Hair follicular keratinocyte (primary cell): ENCODE measurements around the genes SLC25A48, TRPC7 and BRD8.

DNA sequence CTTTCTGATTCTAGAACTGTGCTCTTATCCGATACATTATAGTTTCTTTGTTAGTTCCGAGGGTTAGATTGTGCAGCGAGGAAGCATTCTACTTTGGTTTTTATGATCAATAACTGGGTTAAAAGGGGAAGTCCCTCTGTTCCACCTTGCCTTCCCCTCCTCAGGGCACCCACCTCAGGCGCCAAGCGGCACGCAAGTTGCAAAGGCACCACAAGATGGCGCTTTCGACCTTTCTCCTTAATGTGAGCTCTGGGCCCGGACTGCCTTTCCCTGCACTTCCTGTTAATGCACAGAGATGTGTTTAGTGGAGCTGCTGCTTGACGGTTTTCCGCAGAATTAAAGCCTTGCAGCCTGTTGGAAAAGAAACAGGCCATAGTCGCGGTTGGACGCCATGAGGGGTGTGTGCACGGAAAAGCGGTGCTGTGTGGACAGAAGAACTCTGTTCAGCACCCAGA lies 18.0 kb downstream of the CXCL14 start:
- RAMPAGE, long total RNA, result no peak

GRCh38 chr5:135834244-135834835 lies at the start of gene SLC25A48:
Gene SLC25A48 (plus strand): TSS chr5:135834663.
- RAMPAGE, long total RNA, result no peak

DNA sequence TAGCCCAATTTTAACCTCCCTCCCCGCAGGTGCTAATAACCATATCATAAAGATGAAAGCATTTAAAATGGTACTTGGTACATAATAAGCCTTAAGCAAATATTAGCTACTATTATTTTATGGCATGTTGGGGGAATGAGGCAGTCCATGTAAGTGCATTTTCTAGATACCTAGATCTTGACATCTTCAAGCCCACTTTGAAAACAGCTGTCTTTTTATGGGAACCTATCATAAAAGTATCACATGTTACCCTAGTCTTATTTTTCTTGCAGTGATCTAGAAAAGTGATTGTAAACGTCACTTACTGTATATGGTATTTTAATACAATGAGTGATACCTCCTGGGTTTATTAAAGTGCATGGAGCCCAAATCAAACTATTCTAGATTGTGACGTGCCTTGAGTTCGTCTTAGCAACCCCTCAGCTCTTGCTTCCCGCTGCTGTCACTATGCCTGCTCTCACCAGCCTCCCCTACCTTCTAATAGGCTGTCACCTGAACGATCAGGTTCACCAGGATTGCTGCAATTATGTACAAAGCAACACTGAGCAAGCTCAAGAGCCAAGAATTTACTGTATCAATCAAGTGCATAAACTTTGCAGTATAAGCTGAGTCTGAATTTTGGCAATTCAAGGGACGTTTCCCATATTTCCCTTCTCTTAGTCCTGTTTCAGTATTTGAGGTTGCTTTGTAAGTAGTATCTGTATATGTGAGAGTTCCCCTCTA lies 3.1 kb downstream of the LECT2 start:
- RAMPAGE, long total RNA, result no peak

- RAMPAGE, long total RNA, result no peak
Measured at GRCh38 chr5:136080433-136080981, 51.7 kb downstream of the TGFBI start.

GRCh38 chr5:136273906-136274242 lies 80.9 kb upstream of the SMIM32 start:
- RAMPAGE, long total RNA, result no peak

- RAMPAGE, long total RNA, result no peak
Measured at GRCh38 chr5:136365420-136365619, at the start of gene TRPC7. Gene TRPC7 (minus strand): TSS chr5:136365545.

DNA sequence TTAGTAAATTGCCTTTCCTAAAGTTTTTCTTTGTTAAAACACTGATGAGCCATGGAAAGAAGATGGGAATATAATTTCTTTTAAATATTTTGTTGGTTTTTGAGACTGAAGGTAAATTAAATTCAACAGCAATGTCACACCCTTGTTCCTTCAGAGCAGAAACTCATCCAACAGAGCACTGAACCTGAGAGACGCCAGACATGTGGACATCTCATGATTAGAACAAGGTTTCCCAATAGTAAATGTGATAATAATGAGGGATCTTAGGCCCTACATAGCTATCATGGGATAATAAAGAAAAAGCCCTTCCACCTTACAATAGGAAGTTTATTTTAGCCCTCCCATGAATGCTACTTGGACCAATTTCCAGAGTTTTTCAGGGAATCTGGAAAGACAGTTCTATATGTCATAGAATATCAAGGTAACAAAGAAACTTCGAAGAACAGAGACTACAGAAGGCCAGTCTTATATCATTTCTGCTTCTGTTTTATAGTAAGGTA lies 298.4 kb upstream of the TRPC7 start:
- RAMPAGE, long total RNA, result no peak

- RAMPAGE, long total RNA, result no peak
Measured at GRCh38 chr5:137073187-137073748, 425.9 kb downstream of the SPOCK1 start.

- RAMPAGE, long total RNA, result no peak
Measured at GRCh38 chr5:137333147-137333461, 166.0 kb downstream of the SPOCK1 start.

DNA sequence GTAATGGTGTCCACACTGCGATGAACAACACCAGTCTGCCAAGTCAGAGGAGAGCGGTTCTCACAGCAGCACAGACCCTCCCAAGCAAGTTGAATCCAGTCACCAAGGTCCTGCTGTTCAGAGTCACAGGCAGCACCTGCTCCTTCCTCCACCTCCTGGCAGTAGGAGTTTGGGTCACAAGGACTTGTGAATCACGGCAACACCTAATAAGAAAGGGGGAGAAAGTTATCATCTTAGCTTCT lies 114.0 kb downstream of the KLHL3 start:
- RAMPAGE, long total RNA, result no peak

GRCh38 chr5:137836890-137837472 lies 30.7 kb upstream of the MYOT start:
- RAMPAGE, long total RNA, result no peak

DNA sequence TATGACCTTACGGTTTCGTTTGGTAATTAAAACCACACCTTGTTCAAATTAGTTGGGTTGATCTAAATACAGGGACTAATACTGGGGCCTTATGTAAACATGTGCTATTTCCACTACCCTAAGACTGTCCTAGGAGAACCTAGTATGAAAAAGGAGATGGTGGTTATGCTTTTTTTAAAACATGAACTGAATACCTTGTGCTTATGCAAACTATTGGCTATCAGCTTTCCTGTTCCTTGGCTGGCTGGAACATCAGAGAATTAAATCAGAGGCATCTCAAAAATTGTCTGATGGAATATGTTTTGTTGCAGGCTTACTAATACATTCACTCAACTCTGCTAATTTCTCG lies 3.9 kb downstream of the MYOT start:
- RAMPAGE, long total RNA, result no peak

GRCh38 chr5:138033314-138034348 lies 752 bp upstream of the FAM13B start:
- RAMPAGE, long total RNA, result no peak

DNA sequence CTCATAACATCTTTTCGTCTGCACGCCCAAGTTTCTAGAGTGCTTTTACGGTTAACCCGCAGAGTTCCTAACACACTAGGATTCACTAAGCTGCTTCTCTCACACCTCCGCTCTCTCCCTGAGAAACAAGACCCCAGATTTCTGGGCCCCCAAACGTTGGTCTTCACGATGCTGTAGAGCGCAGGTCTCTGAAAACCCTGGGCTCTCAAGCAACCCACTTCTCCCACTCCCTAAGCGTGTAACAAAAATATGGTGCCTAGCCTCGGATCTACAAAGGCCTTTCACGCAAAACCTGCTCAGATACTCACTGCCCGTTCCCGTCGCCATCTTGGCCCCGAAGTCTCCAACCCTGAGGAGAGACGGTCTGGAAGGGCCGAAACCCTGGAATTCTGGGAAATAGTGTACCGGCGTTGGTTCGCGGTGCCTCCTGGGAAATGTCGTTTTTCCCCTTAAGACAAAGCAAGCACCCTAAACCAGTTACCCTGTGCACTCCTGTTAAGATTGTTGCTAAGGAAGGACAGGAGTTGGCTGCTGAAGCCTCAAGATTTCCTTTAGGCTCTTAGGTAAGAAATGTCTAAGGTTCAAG lies at the start of gene BRD8:
Gene BRD8 (minus strand): TSS at position 343 of the 586 bp plus-strand sequence.
- RAMPAGE, long total RNA, result start-site peak on the minus strand centred at position 356 of the sequence, 40 bp wide, 194 and 307 reads in 2 replicates

DNA sequence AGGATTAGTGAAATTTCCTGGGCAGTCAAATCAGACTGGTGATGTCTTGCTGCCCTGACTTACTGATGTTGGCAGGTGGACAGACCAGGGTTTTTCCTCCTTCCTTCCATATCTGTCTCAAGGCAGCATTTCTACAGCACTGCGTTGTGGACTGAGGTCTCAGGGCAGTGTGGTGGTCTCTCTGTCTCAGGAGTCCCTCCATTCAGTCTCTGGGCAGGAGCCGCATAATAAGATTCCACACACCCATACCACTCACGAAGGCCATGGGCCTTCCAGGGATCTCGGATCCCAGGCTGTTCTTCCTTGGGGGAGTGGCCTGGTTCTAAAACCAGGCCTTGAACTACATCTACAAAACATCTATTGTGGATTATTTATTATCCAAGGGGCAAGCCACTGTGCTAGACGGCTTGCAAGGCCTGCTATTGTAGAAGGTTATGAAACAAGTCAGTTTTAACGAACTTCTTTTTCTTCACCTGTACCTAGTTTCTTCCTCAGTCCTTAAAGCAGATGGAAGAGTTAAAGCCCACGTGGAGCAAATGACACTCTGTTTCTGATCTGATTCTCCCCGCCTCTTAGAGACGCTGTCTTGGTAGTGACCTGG lies 895 bp downstream of the GFRA3 start:
- RAMPAGE, long total RNA, result no peak

DNA sequence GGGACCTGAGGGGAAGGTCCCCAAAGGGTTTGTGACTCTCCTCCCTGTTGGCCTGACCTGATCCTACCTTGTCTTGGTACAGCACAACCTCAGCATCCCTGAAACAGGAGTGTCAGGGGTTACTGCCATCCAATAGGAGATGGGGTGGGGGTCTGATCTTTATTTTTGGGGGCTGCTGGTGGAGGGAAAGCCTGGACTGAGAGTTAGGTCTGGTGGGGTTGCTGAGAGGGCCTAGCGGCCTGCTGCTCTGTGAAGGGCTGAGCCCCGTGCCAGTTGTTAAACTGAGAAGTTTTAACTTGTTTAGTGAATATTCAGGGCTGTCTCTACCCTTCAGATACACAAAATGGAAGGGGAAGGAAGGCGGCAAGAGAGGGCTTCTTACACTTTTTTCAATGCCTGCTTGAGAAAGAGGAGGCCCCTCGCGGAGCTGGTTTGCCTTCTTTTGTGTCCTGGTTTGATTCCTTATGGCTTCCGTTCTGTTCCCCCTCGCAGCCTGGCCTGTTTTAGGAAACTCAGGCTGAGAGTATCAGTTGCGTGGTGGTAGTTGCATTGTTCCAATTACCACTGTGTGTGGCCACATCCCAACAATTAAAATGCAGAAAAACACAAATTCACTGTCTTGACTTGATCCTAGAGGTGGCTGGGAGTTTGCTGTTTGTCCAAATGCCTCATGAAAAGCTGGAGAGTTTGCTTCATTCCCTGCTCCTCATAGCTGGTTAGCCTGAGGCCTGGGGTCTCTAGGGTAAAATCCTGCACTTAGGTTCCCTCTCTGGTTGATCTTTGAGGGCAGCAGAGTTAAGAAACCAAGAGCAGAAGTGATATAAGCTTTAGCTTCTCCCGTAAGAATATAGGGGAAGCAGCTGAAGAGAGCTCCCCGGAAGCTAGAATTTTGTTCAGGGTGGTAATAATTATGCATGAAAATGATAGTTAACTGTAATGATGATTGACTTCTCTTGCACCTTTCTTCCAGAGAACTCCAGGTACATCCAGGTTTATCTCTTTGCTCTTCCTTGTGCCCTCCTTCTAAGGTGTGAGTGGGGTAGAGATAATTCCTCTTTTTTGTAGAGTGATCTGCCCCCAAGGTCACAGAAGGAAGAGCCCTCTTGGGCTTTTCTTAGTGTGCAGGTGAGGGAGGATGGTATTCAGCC lies 1.2 kb downstream of the FAM53C start:
- RAMPAGE, long total RNA, result no peak

DNA sequence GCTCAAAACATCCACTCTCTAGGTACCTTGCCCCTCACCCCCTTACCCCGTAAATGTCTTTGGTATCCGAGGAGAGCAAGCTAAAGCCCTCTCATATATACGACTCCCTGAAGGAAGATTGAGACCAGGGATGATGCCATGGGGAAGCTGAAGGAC lies 306 bp upstream of the KDM3B start:
- RAMPAGE, long total RNA, result no peak

GRCh38 chr5:138420648-138421152 lies 18.2 kb upstream of the REEP2 start:
- RAMPAGE, long total RNA, result no peak

- RAMPAGE, long total RNA, result no peak
Measured at GRCh38 chr5:138448635-138449430, 10.0 kb downstream of the REEP2 start.

DNA sequence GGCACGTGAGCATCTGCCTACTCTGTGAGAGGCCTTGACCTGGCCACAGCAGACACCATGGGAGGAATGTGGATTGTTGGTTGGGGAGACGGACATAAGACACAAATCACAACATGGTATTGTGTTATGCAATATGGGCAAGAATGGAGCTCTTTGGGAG lies 4.8 kb downstream of the EGR1 start:
- RAMPAGE, long total RNA, result no peak